Mesenteric fat pad (tissue), 1 donor: ENCODE measurements around the gene PRR20D.

DNA sequence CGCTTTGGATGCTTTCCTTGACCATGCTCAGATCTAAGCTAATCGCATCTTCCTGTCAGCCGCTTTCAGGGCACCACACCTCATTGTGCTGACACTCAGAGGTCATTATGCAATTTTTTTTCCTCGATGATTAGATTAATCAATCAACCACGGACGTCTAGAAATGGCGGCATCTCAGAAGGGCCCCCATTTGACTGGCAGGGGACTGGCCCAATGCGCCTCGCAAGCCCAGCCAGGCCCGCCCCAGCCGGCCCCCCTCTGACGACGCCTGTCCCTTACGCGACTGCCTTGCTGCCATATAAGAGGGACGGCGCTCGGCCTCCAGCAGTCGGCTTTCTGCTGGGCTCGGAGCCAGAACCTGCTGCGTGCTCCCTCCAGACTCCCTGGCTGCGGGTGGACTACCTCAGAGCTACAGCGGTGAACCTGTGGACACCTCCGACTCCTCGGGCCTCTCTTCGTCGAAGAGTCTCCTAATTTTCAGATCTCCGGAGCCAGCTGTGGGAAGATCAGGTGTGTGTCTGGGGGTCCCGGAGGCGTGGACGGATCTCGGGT is at the start of gene PRR20D:
PRR20D (plus strand) TSS at position 297 of the 552 bp plus-strand sequence.
- PRO-cap = no peak

GRCh38 chr13:57629720-57630567 is 1.6 kb upstream of the PCDH17 start:
- PRO-cap = bidirectional peak, plus-strand start at chr13:57630108, minus-strand start at chr13:57629921

DNA sequence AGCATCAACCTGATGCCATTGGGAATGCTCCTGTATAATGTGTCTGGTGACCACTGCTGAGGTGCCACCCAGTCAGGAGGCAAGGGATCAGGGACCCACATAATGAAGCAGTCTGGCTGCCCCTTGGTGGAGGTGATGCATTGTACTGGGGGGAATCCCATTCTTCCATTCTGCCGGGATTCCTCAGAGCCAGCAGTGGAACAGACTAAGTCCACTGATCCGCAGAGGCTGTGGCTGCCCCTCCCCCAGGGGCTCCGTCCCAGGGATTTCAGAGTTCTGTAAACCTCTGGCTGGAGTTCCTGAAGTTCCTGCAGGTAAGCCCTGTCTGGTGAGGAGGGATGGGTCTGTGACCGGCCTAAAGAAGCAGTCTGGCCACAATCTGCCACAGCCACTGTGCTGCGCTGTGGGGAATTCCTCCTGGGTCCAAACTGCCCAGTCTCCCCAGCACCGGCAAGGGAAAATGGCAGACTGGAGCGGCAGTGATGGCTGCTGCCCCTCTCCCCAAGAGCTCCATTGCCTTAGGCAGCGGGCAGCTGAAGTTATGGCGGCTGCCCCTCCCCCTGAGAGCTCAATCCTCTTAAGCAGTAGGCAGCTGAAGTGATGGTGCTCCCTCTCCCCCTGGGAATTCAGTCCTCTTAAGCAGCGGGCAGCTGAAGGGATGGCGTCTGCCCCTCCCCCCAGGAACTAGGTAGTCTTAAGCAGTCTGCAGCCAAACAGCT is 155.6 kb downstream of the PCDH17 start:
- PRO-cap = no peak

DNA sequence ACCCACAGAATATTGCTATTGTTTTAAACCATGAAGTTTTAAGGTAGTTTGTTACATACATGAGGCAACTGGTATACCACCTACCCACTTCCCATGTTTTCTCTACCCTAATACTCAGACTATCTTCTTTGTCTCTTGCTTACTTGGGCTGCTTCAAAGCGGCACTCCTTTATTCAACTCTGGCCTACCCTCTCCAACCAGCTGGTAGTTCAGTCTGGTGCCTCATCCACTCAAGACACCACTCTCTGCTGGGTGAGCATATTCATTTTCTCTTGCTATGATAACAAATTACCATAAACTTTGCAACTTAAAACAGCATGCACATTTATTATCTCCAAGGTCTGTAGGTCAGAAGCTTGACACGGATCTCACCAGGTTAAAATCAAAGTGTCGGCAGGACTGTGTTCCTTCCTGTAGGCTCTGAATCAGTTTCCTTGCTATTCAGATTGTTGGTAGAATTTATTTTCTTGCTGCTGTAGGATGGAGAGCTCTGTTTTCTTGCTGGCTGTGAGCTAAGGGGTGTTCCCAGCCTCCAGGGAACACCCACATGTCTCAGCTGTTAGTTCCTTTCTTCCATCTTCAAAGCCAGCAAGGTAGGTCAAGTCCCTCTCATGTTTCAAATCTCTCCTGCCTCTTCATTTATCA is 666.0 kb downstream of the DIAPH3 start:
- PRO-cap = no peak

GRCh38 chr13:60165886-60166085 is 2.1 kb upstream of the DIAPH3 start:
- PRO-cap = no peak

DNA sequence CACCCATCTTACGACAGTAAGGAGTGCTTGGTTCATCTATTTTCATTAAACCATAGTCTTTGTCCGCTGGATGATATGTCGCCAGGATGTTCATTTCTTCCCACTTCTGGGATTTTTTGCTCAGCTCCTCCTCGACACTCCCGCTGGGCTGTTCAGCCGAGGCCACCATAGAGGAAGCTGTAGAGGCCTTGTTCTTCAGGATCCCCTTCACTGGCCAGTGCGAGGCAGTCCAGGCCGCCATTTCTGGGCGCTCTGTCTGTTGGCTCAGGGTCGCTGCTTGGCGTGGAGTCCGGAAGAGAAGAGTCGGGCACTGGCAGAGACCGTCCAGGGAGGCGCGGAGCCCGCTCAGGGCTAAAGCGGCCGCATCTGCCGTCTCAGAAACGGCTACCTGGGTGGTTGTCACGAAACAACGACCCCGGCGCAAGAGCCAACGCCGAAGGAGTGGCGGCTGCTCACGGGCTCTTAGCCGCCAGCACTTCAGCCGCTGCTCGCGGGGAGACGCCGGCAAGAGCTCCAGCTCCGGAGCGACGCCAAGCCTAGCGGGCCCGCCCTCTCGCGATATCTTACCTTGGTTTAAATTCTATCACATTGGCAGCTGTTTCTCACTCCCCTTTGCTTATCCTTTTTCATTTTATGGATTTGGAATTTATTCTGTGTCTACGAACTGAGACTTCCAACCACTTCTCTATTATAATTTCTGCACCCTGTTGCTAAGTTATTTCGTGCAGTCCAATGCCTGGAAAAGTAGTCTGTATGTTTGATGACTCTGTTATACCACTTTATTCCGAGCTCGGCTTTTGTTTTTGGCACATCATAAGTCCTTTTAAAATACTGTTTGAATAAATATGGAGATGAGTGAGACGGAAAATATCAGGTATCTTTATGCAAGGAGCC is 21.2 kb downstream of the ENSG00000285566 start:
- PRO-cap = no peak

DNA sequence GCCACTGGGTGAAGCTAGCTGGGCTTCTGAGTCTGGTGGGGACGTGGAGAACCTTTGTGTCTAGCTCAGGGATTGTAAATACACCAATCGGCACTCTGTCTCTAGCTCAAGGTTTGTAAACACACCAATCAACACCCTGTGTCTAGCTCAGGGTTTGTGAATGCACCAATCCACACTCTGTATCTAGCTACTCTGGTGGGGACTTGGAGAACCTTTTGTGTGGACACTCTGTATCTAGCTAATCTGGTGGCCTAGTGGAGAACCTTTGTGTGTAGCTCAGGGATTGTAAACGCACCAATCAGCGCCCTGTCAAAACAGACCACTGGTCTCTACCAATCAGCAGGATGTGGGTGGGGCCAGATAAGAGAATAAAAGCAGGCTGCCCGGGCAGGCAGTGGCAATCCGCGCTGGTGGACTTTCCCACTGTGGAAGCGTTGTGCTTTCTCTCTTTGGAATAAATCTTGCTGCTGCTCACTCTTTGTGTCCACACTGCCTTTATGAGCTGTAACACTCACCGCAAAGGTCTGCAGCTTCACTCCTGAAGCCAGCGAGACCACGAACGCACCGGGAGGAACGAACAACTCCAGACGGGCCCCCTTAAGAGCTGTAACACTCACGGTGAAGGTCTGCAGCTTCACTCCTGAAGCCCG is 607.6 kb downstream of the PCDH9 start:
- PRO-cap = no peak

GRCh38 chr13:66798648-66798936 is 431.5 kb downstream of the PCDH9 start:
- PRO-cap = no peak

DNA sequence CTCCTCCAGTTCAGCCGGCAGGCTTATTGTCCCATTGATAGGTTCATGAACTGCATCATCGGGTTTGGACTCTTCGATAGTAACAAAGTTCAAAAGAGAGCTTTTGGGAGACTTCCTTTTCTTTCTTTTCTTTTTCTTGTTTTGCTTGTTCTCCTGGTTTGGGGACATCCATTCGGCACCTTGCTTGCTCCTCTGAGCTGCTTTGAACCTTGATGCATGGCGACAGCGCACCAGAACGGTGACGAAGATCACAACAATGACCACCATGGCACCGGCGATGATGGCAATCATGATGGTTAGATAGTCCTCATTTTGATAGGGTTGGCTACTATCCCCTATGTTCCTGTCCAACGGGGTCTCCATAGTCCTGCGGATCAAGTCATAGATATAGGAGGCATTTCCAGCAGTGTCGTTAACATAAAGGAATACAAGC is 4.4 kb downstream of the PCDH9 start:
- PRO-cap = no peak

GRCh38 chr13:67686209-67686408 is 456.0 kb upstream of the PCDH9 start:
- PRO-cap = no peak

DNA sequence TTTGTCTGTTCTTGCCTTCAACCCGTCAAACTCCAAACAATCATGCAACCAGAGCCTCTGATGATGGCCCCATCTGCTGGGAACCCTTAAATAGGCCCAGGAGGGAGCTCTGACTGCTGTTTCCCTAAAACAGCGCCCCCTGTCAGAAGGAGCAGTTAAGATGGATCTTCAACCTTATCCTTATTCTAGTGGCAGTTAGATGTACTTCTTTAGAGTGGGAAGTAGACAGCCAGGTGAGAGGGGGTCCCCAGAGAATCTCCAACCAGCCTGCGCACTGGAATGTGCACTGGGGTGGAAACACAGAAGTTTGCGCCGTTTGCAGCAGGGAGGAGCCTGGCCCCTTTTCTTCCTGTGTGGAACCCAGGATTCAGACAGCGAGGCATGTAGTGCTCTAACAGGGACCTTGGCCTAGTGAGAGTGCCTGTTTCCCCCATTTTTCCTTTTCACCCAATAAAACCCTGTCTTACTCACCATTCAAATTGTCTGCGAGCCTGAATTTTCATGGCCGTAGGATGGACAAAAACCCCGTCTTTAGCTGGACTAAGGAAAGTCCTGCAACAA is 1031.1 kb upstream of the PCDH9 start:
- PRO-cap = no peak

DNA sequence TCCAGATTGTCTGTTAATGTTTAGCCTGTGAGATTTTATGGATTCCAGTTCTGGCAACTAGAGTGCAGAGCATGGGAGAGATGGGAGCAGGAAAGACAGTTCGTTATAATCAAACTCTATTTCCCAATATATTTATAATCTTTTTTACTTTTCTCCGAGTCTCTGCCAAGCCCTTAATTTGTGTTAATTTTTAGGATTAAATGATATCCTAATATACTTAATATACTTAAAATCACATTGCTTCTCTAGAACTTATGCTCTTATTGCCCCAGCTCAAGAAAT is 272.7 kb upstream of the KLHL1 start:
- PRO-cap = no peak

DNA sequence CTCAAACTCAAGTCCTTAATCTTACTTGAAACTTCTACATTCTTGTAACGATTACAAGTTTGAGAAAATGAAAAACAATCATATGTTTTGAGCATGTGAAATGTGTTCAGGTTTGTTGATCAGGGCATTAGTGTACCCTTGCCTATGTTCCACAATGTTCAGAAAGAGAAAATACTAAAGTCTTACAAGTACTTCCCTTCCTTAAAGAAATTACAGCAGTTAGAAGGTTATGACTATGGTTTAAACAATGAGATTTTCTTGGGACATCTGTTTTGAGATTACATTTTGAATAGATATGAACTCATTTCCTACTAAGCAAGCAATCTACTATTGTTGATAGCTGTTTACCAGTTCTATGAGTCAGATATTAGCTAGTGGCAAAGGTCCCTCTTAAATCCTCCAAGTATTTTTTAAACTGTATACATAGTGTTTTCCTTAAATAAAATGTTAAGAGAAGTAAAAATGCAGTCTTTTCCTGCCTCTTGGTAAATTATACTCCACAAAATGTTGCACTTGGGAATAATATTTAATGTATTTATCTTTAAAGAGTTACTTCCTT is 241.3 kb downstream of the DACH1 start:
- PRO-cap = no peak

DNA sequence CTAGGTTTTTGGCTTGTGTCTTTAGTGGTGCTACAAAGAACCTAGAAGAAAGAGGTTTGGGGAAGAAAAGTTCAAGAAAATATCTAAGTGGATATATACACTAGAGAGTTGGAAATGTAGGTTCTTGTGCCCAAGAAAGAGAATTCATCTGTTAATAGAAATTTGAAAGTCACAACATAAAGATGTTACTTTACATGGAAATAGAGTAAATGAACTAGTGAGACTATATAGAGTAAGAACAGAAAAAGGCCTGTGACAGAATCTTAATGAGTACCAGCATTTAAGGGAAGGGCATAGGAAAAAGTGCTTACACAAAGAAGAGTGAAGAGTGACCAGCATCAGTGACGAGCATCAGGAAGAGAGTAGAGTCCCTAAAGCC is 78.8 kb upstream of the KLF5 start:
- PRO-cap = no peak

DNA sequence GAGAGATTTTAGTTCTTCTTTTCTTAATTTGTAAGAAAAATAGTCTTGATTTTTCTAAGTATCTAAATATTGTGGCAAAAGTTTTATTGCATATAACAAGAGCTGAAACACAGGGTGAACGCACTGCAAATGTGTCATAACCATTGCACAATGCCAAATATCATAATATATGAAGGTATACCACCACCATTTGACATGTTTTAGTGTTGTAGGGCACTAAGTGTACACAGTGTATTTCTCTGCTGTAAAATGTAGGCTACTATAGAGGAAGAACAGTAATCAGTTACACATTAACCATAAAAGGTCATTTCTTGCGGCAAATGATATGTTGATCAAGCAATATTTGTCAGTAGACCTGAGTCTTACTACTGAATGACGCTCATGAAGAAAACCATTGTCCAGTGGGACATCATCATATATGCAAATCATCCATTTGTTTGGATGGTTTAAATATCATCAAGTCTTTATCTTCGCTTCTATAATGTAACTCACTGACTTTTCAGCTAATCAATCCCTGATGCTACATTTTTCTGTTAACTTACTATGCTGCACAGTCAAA is 18.3 kb upstream of the KLF5 start:
- PRO-cap = no peak

GRCh38 chr13:73338449-73338939 is 279.7 kb downstream of the KLF5 start:
- PRO-cap = no peak

DNA sequence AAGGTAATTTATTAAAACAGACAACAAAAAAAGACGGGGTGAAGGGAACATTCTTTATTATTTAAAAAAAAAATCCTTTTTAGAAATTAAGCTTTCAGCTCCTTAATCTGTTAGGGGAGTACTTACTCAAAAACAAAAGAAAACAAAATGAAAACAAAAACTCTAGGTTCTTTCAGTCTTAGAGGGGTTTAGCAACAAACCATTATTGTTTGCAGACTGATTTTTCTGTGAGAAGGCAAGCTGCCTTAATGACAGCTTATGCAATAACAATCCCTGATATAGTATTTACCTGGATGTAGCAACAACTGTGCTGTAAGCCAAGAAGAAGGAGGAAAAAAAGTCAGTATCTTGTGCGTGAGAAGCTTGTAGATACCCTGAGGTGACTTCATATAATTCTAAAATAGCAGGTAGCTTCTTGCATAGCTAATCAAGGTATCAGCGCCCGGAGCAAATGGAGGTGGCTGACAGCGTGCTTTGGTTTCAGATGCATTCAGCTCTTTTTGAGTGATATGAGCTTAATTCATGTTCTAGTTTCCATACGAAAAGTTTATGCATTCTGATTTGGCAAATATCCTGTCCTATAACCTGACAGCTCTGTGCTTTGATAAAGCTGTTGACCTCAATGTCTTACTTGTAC is 309.8 kb downstream of the KLF5 start:
- PRO-cap = no peak

DNA sequence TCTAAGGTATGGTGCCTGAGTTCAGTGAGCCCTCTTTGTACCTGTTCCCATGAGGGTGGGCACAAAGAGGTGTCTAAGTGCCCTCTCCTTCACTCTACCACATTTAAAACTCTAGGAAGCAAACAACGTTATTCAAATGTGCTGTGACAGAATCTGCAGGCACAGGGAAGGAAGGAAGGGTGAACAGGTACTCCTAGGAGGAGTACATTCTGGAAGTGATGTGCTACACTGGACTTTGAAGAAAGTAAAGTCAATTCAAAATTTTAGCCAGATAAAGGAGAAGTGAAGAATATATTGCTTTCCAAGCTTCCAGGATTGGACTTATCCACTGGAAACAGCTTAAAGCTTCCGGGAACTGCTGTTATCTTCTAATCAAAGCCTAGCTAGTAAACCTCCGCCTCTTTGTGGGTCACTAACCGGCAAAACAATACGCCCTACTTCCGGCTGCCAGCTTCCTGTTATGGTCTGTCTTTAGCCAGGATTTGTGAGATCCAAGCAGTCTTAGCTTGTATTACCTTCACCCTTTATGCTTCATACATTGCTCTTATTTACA is 706.6 kb downstream of the KLF5 start:
- PRO-cap = no peak

GRCh38 chr13:73975338-73976234 is 916.8 kb downstream of the KLF5 start:
- PRO-cap = no peak

- PRO-cap = no peak
Measured at GRCh38 chr13:74036257-74036769, 977.5 kb downstream of the KLF5 start.